Hair follicle dermal papilla cell (primary cell): ENCODE results near the gene LRRC8C.

- CAGE, long polyA plus RNA = no peak
Measured at GRCh38 chr1:89197443-89197942, 1.2 kb downstream of the GBP4 start.

GRCh38 chr1:89200667-89200980 lies 1.9 kb upstream of the GBP4 start:
- CAGE, long polyA plus RNA = no peak

- CAGE, long polyA plus RNA = no peak
Measured at GRCh38 chr1:89269009-89269670, 3.5 kb downstream of the GBP5 start.

DNA sequence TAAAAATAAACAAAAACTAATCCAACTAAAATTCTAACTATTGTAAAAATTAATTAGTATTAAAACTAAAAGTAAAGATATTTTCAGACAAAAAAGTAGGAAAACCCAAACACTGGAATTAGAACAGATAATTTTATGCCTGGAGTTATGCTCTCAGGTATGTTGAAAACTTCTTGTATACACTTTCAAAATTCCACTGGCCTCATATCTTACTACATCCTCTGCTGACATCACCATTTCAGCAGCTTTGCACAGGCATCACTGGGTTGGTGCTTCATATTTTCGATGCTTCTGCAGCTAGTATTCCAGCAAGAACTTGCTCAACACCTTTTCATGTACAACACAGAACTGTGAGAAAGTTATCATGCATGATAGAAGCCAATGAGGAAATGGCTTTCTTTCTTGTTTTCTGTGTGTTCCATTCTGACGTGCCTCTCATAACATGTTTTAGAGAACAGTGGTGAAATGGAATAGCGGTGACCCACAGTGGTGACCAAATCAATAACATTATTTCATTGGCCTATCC lies 5.0 kb upstream of the GBP5 start:
- CAGE, long polyA plus RNA = no peak

DNA sequence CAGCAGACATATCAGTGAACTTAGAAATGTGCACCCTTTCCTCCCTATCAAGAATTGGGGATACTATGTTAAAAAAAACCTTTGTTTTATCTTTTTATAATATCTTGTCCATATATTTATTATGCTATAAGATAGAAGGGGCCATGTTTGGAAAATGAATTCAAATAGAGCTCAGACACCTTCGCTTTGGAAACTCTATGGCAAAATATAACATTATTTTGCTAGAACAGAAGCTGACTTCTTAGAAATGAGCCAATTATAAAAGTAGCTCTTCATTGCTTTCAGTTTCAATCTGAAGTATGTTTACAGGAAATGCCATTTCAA lies 37.7 kb upstream of the GBP5 start:
- CAGE, long polyA plus RNA = no peak

DNA sequence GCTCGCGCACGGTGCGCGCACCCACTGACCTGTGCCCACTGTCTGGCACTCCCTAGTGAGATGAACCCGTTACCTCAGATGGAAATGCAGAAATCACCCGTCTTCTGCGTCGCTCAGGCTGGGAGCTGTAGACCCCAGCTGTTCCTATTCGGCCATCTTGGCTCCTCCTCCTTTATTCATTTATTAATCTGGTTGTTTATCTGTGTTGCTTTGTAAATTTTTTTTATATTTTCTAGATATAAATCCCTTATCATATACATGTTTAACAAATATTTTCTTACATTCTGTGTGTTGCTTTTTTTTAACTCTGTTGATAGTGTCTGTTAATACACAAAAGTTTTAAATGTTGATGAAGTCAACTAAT lies 54.6 kb downstream of the GBP6 start:
- CAGE, long polyA plus RNA = no peak

DNA sequence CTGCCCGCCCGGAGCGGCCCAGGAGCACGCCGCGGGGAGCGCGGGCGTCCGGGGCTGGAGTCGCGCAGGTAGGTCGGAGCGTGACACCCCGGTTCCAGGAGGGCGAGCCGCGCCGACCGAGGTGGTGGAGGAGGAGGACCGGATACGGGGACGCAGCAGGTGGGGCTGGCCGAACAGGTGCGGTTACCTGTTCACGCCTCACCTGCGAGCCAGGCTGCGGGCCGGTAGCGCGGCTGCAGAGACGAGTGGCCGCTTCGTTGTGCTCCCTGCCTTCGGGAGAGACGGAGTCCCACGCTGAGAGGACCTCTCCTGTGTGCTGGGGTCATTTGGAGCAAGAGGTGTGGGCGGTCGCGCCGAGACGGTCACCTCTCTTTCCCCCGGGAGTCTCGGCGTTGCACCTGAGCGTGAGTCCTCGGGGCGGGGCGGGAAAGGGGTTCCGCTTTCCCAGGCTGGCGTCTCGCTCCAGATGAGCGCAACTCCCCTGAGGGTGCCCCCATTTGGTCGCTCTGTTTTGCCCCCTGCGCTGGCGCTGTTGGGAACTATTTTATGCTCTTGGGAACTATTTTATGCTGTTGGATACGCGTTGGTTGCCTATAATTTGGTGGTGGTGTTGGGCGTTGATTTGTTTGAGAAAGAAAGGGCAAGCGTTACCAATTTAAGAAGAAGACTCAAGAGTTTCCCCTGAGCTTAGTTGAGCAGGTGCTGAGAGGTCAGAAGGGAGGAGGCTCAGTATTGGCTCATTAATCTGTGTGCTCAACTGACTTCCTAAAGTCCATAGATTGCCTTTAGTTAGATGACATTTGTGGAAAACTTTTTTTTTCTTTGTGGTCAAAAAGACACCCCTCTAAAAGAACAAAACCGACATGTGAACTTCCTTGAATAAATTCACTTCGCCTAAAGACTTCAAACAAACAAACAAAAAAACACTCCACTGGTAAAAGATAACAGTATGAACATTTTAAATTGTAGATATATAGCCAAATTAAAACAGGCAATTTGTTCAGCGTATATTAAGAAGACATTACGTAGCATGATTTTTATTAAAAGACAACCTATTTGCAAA lies 657 bp downstream of the LRRC8B start:
- CAGE, long polyA plus RNA = no peak

DNA sequence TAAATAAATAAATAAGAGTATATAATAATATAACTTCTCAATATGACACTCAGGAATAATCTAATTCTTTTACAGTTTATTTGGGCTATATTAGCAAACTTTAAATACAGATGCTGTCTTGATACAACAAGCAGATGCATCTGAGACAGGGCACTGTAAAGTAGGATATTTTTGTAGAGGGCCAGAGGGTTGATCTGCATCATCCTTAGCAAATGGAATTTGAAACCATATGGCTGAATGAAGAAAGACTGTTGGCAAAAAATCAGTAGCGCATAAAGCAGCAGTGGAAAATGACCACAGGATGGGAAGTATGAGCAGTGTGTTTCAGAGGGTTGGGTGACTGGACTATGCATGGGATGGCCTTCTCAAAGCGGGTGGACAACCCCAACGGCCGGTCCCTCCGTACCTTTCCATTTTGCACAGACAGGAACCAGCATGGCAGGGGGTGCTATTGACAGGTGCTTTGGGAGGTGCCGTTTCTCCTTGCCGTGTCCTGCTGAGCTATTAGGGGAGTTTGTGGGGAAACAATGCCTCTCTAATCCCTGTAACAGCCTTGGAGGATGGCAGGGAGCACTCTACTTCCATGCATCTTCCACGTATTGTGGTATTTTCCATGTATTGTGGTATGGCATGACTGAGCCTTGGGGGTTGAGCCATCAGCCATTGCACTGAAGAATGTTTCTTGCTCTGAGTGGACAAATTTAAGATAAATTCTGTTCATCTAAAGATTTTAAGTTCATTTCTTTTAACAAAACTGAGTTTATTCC lies 5.9 kb downstream of the LRRC8B start:
- CAGE, long polyA plus RNA = no peak

DNA sequence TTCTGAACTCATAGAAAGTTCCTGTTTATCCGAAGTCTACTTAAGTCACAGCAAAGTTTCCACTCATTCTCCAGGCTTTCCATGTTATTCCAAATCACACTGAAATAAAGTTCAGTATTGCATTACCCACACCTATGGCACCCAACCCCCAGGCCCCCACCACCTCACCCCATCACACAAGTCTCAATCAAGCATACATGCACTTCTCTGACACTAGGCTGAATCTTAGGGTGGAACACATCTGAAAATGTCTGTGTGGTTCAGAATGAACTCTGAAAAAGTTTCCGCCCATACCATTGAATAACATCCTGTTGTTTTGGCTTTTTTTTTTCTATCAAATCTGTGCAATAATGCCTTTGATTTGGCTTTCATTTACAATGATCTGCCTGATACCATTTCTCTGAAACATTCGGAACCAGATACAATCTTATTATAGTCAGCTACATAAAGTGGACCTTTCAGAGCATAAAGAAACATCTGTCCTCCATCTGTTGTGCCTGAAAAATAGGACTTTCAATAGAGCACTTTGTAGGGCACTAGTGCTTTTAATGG lies 25.7 kb upstream of the LRRC8C start:
- CAGE, long polyA plus RNA = no peak

DNA sequence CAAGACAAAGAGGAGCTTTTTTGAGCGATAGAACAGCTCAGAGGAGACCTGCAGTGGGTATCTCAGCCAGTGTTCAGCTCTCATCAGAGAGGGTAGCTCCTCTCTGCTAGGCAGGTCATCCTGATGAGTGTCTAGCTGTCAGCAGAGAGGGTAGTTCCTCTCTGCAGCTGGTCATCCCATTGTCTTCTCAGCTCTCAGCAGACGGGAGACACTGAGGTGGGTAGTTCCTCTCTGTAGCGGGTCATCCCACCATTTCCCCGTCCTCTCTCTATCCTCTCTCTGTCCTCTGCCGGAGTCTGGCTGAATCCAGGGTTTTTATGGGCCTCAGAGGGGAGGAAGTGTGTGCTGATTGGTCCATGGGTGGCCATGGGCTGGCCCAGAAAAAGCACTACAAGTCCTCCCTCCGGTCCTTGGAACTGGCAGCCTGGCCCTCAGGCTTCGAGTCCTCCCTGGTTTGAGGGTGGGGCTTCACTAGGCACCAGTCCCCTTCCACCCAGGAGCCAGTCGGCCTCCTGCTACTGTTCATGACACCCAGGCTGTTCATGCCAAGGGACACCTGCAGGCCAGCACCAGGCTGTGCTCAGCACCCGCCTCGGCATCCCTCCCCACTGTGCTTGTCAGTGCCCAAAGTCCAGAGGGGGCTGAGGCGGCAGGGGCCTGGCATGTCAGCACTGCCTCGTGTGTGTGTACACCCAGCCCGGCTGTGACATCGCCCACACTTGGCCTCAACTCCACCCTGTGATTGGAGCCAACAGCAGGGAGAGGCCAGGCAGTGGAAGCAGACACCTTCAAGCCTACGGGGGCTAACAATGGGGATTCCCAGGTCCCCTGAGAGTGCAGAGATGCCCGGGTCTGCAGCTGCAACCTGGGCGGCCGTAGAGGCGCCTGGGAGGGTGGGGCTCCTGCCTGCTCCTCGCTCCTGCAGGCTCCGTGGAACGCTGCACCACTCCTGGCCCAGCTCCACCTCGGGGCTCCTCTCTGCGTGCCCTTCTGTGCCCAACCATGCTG lies 23.0 kb upstream of the LRRC8C start:
- CAGE, long polyA plus RNA = no peak

DNA sequence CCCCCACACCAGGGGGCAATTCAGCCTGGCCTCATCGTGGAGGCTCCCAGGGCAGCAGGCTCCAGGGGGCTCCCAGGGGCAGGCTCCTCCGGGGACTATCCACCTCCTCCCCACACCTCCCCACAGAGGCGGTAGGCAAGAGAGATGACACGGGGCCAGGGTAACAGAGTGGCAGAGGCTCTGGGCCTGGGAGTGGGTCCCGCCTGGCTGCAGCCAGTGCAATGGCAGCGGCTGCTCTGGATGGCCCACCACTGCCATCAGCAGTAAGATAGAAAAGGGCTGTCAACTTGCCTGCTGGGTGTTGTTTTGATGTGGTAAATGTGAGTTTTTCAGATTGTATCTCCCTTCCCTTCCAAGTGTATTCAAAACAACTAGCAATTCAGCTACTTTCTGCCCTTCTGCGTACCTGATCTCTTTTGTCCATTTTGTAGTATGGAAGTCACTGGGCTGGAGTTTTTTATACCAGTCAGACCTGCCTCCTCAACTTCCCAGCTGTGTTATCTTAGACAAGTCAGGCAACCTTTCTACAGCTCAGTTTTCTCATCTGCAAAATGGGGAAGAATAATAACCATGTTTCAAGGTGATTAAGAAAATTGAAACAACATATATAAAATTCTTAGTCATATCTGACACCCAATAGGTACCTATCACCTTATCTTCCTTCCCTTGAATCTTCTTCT lies 22.2 kb upstream of the LRRC8C start:
- CAGE, long polyA plus RNA = no peak

DNA sequence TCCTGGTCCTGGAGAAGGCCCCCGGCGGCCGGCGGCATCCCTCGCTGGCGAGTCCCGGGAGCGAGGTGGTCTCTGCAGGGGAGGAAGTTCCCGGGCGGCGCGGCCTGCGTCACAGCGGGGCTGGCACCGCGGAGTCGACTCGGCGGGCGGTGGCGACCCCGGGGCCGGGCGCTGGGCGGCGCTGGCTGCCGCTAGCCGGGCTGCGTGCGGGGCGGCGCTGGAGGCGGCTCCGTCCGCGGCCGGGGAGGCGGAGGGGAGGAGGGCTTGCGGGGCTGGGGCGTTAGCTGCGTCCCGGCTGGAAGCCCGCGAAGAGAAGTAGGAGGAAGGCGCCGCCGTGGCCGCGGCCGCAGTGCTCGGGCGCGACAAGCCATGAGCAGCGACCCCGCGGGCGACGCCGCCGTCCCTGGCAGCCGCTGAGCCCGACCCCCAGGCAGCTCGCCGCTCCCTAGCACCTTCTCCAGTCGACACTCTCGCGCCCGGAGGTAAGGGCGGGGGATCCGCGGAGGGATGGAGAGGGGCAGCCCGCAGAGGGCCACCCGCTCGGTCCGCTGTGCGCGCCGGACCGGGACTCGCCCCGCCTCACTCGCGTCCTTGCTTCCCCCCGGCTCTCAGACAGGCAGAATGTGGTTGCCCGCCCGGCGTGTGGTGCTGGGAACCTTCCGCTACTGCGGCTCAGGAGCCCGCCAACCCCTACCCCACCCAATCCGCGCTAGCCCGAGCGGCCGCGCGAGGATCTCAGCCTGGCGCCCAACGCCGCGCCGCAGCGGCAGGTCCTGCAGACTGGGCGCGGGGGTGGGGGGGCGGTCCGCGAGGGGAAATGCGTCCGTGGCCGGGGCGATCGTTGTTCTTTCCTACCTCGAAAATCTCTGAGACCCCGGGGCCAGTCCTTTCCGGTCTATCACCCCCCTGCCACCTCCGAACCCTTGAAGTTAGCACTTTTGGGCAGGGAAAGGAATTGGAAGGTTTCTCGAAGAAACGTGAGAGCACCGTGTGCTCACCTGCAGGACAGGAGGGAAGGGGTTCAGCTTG lies at the start of gene LRRC8C:
Gene LRRC8C, plus strand, starts transcription at position 280 of the 1,029 bp plus-strand sequence.
- CAGE, long polyA plus RNA = no peak

DNA sequence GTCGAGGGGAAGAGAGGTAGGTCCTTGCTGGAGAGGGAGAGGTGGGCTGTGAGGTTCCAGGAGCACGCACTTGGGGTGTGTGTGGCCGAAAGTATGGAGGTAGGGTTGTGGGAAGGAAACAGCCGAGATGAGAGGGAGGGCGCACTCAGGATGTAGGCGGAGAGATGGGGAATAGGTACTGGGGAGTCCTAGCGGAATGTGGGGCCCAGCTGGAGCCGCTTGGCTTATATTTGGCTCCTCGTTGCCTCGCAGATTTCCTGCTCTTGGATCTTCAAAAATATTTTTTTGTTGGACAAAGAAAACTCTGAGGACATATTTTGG lies 1.3 kb downstream of the LRRC8D start:
- CAGE, long polyA plus RNA = no peak

DNA sequence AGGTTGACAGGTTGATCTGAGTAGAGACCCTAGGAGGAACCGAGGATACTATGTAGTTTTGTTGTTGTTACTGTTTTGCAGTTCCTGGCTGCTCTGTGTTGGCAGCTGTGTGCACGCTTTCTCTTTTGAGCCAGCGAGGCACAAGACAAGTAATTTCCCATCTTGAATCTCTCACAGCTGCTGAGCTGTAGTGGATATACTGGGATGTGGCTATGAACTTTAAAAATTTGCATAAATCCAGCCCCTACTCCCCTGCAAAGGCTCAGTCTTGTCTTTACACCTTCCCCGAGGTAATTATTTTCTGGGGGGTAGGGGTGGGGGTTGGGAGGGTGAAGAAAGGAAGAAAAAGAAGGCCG lies 22.1 kb downstream of the LRRC8D start:
- CAGE, long polyA plus RNA = no peak

DNA sequence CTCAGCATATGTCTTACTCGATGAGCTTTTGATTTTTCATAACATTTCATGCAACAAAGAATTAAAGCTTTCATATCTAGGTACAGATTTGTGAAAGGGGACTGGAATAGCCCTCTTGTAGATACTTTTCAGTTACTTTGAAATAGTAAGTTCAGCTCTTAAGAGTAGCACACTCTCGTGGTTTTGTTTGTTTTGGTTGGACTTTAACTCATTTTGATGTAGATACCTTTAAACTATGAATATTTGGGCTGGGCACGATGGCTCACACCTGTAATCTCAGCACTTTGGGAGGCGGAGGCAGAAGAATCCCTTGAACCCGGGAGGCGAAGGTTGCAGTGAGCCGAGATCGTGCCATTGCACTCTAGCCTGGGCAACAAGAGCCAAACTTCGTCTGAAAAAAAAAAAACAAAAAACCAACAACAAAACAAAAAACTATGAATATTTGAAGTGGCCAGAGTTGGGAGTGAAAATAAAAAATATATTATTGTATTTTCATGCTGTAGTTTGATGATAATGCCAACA lies 1.5 kb downstream of the ZNF326 start:
- CAGE, long polyA plus RNA = no peak

- CAGE, long polyA plus RNA = no peak
Measured at GRCh38 chr1:91735096-91735652, 150.8 kb downstream of the TGFBR3 start.

DNA sequence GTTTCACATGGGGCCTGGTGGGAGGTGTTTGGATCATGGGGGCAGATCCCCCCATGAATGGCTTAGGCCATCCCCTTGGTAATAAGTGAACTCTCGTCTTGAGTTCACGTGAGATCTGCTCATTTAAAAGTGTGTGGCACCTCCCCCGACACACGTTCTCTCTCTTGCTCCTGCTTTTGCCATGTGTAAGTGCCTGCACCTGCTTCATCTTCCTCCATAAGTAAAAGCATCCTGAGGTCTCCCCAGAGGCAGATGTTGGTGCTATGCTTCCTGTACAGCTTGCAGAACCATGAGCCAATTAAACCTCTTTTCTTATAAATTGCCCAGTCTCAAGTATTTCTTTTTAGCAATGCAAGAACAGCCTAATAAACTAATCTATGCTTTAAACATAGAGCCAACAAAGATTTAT lies 147.6 kb downstream of the TGFBR3 start:
- CAGE, long polyA plus RNA = no peak

- CAGE, long polyA plus RNA = no peak
Measured at GRCh38 chr1:91759178-91759825, 126.6 kb downstream of the TGFBR3 start.

DNA sequence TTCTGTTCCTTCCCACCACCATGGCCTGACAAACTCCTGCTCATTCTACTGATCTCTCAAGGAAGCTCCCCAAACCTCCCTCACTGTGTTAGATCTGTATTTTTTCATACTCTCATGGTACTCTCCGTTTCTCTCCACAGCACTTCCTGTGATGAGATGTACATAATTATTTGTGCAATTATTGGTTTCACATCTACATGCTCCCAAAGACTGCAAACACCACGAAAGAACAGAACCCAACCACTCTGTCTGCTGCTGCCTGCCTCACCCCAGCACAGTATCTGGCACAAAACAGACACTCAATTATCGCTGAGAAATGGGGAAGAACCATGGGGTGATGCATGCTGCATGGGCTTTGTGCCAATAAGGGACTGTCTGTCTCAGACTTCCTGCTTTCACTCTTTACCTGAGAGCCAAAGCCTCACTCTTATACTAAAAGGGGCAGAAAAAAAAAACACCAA lies 82.2 kb downstream of the TGFBR3 start:
- CAGE, long polyA plus RNA = no peak

GRCh38 chr1:91805299-91805836 lies 80.6 kb downstream of the TGFBR3 start:
- CAGE, long polyA plus RNA = no peak